ENCODE measurements around the gene RBAK.

DNA sequence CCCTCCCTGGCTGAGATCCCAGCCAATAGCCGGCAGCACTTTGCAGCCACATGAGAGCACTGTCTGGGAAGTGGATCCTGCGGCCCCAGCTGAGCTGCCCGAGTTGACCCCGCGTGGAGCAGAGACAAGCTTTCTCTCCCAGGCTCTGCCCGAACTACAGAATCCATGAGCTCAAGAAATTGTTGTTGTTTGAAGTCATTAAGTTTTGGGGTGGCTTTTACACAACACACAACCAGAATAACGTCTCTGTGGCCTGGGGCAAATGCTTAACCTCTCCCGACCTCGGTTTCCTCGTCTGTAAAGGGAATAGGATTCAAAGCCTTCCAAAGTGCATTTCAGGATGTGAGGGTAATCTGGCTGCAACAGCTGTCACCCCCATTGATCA is 44.9 kb downstream of the CARD11 start:
- RRBS: no CpG with 5 or more reads among the region's 10 CpGs

- RRBS: no CpG with 5 or more reads among the region's 3 CpGs
Observed at GRCh38 chr7:3159458-3159878, 115.8 kb upstream of the CARD11 start.

GRCh38 chr7:3597267-3597723 is 296.2 kb downstream of the SDK1 start:
- RRBS: no CpG with 5 or more reads among the region's 6 CpGs

GRCh38 chr7:3659048-3659812 is 358.2 kb downstream of the SDK1 start:
- RRBS: no CpG with 5 or more reads among the region's 15 CpGs

- RRBS: no CpG with 5 or more reads among the region's 5 CpGs
Observed at GRCh38 chr7:3861706-3862160, 560.7 kb downstream of the SDK1 start.

DNA sequence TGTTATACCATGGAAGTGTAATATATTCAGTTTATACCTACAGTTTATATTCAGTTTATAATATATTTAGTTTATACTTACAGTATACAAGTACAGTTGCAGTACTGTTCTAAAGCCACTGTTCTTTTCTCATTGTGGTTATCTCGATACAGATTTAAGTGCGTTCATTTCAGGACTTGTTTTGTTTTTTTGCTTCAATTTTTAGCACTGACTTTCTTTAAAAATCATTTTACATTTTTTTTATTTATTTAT is 596.9 kb upstream of the FOXK1 start:
- RRBS: no CpG with 5 or more reads among the region's 2 CpGs

DNA sequence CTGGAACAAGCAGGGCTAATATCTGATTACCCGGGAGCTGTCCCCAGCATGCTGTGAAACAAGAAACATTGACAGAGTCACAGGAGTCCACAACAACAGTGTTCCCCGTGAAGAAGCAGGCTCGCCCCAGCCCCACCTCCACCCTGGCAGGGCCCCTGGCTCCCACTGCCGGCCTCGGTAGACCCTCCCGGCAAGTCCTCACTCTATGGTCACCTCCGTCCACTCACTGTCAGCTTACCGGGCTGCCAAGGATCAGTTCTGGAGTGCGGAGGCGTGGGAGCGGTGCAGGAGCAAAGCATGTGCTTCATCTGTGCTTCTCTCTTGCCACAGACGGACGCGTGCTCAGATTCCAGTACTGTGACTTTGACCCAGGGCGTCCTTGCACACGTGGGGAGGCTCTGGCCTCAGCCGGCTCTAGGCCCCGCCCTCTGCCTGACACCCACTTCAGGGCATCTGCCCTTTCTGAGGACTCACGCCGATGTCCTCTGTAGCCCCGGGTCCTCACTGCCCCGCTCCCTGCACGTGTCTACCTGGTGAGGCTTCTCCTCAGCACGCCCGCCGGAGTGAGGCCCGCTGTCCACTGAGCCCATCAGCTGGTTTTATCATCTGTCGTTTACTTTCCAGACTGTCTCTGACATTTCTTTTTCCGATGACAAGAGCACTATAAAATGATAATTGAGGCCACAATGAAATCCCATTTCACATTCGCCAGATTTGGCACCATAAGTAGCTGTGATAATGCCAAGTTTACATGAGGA is 547.4 kb upstream of the FOXK1 start:
- RRBS: 91% methylated on average over 11 of the region's 30 CpGs

DNA sequence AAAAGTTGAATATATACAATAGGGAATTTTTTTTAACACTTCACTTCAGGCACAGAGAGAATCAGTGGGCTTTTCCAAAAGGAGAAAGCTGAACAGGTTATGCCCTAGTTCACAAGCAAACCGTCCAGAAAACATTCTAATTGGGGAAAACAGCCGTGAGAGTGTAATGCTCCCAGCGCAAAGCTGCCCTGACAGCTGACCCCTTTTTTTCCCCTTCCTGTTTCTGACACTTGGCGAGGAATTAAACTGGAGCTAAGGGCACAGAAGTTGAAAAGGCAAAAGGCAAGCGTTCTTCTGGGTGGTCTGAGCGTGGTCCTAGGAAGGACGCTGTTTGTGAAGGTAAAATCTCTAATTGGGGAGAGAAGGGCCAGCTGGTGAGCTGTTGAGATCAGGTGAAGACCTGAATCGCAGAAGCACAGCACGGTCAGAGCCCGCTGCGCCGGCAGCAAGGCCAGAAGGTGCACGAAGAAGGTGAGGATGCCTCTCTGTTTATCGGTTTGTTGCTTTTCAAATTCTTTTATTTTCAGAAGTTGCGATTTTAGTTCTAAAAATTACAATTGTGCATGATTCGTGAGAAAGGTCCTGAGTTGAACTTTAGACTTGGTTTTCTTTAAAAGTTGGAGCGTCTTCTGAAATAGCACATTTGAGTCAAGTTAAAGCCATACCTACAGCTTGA is 247.9 kb upstream of the FOXK1 start:
- RRBS: no CpG with 5 or more reads among the region's 17 CpGs

- RRBS: no CpG with 5 or more reads among the region's 10 CpGs
Observed at GRCh38 chr7:4613884-4614358, 68.2 kb upstream of the FOXK1 start.

GRCh38 chr7:4708006-4708531 is 26.0 kb downstream of the FOXK1 start:
- RRBS: no CpG with 5 or more reads among the region's 12 CpGs

DNA sequence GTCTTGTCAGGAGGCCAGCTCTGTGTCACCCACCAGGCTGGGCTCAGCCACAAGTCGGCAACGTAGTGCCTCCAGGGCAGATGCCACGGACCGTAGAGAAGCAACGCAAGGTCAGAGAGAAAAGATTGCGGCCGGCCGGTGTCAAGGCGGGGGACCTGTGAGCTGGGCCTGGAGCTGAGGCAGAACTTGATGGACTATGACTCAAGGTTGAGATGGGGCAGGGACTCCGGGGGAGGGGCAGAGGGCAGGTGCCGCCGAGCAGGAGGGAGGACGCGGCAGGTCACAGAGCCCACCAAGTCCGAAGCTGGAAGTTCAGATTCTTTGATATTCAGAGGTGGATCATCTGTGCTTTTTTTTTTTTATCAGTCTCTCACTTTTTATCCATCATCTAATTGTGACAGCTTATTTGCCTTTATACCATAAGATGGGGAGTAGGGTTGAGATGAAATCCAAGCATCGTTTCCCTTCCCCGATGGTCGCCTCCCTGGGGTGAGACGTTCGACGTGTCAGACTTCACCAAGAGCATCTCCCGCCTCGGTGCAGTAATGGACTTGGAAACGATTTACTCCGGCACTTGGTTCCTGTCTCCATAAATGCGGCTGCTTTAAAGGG is 29.7 kb downstream of the FOXK1 start:
- RRBS: 96% methylated on average over 5 of the region's 26 CpGs

DNA sequence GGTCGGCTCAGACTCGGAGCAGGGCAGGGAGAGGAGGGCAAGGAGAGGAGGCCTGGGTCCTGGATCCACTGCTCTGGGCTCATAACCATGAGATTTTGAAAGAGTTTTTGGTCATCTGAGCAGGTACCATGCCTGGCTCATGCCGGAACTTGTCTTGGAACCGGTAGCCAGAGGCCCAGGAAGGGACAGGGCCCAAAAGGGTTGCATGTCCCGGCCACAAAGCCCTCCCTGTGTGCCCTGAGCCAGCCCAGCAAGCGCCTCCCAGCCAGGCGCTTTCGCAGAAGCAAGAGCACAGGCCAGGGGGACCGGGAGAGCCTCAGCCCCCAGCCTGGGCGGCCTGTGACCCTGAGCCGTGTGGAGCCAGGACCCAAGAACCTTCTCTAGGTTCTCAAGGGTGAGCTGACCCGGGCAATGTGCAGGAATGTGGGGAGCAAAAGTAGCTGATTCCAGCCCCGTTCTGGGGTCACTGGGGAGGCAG is 10.3 kb upstream of the AP5Z1 start:
- RRBS: 94% methylated on average over 6 of the region's 13 CpGs

DNA sequence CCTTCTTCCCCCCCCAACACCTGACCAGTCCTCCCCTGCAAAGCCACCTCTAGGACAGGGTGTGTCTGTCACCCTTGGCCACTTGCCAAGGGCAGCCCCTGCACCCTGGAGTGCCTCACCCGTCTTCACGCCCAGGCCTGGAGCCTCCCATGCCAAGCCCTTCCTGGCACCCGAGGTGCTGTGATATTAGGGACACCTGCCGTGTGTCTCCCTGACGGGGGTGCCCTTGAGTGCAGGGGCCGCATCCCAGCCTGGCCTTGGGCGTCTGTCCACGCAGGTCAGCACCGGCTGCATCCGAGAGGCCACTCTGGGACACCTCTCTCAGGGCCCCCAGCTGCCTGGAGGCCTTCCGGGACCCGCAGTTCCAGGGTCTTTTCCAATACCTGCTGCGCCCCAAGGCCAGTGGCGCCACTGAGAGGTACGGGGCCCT is 12.5 kb downstream of the AP5Z1 start:
- RRBS: 95% methylated on average over 3 of the region's 15 CpGs

DNA sequence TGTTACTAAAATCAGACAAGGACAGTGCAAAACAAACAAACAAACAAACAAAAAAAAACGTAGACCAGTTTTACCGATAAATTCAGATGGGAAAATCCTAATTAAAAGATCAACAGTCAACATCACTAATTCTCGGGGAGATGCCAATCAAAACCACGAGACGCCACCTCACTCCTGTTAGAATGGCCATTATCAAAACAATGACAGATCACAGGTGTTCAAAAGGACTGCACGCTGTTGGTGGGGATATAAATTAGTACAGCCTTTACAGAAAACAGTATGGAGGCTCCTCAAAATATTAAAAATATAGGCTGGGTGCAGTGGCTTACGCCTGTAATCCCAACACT is 34.0 kb downstream of the PAPOLB start:
- RRBS: no CpG with 5 or more reads among the region's 7 CpGs

GRCh38 chr7:4882045-4882814 is 1.3 kb downstream of the RADIL start:
- RRBS: 81% methylated on average over 2 of the region's 27 CpGs

GRCh38 chr7:5045484-5046069 is at the start of gene RBAK:
Gene RBAK (plus strand): TSS chr7:5045860.
- RRBS: 2% methylated on average over 4 of the region's 38 CpGs

- RRBS: 23% methylated on average over 4 of the region's 40 CpGs
Observed at GRCh38 chr7:5296851-5297387, 14.2 kb downstream of the SLC29A4 start.

- RRBS: no CpG with 5 or more reads among the region's 4 CpGs
Observed at GRCh38 chr7:5408750-5409186, 14.9 kb downstream of the TNRC18 start.

GRCh38 chr7:5419550-5419934 is 4.1 kb downstream of the TNRC18 start:
- RRBS: 43% methylated on average over 3 of the region's 34 CpGs

GRCh38 chr7:5425523-5426215 is 2.0 kb upstream of the TNRC18 start:
- RRBS: under 1% methylated on average over 12 of the region's 38 CpGs

Measured in SK-N-MC (cell line).